ENCODE data around the gene AADACL2.

DNA sequence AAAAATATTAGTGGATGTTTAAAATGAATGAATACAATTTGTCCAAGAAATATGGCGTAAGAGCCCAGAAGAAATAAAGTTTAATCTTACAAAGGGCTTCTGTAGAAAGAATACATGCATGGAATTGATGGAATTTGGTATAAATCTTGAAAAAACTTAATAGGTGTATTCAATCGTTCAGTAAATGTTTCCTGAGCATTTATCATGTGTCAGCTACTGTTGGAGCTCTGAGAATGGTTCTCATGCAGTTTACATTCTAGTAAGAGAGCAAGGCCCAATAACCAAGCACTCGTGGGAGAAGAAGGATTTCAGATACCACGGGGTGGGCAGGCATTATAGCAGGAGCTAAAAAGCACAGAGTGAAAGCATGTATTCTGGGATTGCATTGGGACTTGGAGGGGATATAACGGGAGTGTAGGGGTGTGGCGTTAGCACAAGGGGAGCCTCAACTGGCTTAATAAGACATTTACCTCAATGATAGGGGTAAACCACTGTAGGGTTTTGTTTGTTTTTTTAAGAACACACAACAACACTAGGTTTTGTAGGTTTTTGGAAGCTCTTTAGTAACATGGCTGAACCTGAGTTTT is 1.5 kb upstream of the SIAH2 start:
- RRBS = no CpG with 5 or more reads among the region's 6 CpGs
CAGE:
- cytosol, long polyA plus RNA = no peak
- long polyA plus RNA = no peak
- nucleus, long polyA plus RNA = no peak

DNA sequence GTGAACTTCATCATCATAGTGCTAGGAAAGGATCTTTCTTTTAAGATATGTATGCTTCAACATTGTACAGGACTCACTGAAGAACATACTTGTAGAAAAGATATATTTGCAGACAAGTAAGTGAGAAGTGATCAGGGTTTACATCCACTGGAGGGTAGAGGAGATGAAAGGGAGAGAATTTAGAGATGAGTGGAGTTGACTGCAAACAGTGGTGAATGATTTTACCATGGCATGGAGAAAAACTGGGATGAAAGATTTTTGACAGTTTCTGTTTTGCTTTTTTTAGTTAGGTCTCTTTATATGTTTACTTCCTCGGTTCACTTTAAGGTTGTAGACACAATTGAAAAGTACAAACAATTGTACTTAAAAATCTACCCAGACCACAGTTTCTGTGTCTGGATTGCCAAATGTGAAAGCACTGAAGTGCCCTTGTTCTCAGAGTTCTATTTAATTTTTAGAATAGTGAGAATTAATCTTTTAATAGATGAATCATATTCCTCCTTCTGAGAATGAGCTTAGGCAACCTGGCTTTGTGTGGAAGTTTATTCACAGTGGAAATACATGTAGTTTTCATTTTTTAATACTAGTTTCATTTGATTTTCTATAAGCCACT is 1.6 kb upstream of the GPR171 start:
- RRBS = no CpG with 5 or more reads among the region's 1 CpG
CAGE:
- cytosol, long polyA plus RNA = no peak
- long polyA plus RNA = no peak
- nucleus, long polyA plus RNA = no peak

- RRBS = no CpG with 5 or more reads among the region's 1 CpG
CAGE:
- cytosol, long polyA plus RNA = no peak
- long polyA plus RNA = no peak
- nucleus, long polyA plus RNA = no peak
Observed at GRCh38 chr3:151733818-151734112, at the start of gene AADACL2. Gene AADACL2 (plus strand): TSS chr3:151733927.

- RRBS = no CpG with 5 or more reads among the region's 4 CpGs
CAGE:
- cytosol, long polyA plus RNA = no peak
- long polyA plus RNA = no peak
- nucleus, long polyA plus RNA = no peak
Observed at GRCh38 chr3:151770834-151771398, 37.2 kb downstream of the AADACL2 start.

GRCh38 chr3:151817091-151817751 is 3.3 kb downstream of the AADAC start:
- RRBS = no CpG with 5 or more reads among the region's 6 CpGs
CAGE:
- cytosol, long polyA plus RNA = no peak
- long polyA plus RNA = no peak
- nucleus, long polyA plus RNA = no peak

DNA sequence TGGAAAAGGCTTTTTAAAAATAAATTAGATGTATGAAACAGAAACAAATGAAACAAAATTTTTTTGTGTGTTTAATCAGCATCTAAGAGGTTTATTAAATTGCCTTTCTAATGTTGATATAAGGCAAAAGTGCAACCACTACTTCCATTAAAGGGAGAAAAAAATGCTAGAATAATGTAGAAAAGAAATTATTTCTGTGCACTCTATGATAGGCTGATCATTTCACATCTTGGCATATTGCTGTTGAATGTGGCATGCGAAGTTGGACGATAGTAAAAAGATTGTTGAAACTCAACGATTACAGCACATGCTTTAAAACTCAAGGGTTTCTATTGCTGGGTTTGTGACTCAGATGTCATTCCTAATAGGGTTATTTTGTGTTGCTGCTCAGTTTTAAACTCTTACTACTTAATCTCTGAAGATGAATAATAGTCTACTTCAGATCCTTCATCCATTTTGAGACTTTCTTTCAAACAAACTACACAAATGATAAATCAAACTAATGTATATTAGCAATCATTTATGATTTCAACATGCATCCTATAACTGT is 71.4 kb upstream of the MBNL1 start:
- RRBS = no CpG with 5 or more reads among the region's 3 CpGs
CAGE:
- cytosol, long polyA plus RNA = no peak
- long polyA plus RNA = no peak
- nucleus, long polyA plus RNA = no peak

DNA sequence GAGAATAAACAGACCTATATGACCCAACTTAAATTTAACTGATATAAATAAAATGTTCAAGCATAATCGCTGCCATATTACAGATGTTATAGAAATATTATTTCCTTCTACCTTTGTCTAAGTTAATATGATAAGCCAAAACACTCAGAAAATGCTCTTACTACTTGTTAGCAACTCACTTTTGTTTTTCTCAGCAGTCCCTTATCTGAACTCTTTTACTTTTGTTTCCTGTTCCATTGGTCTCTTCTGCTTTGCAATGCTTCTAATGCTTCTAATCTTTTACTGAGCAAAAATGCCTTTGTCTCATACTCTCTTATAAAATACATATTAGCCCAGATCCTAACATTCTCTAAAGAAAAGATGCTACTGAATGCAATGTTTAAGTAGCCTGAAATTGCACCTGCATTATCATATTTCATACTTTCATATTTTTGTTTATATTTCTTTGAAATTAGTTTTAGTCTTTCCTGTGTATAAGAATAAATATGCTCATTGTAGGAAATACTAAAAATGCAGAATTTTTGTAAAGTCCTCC is 67.6 kb upstream of the MBNL1 start:
- RRBS = no CpG with 5 or more reads among the region's 1 CpG
CAGE:
- cytosol, long polyA plus RNA = no peak
- long polyA plus RNA = no peak
- nucleus, long polyA plus RNA = no peak

- RRBS = no CpG with 5 or more reads among the region's 2 CpGs
CAGE:
- cytosol, long polyA plus RNA = no peak
- long polyA plus RNA = no peak
- nucleus, long polyA plus RNA = no peak
Observed at GRCh38 chr3:152222298-152222837, 46.4 kb upstream of the MBNL1 start.

- RRBS = no CpG with 5 or more reads among the region's 5 CpGs
CAGE:
- cytosol, long polyA plus RNA = no peak
- long polyA plus RNA = no peak
- nucleus, long polyA plus RNA = no peak
Observed at GRCh38 chr3:152302370-152303060, 33.8 kb downstream of the MBNL1 start.

DNA sequence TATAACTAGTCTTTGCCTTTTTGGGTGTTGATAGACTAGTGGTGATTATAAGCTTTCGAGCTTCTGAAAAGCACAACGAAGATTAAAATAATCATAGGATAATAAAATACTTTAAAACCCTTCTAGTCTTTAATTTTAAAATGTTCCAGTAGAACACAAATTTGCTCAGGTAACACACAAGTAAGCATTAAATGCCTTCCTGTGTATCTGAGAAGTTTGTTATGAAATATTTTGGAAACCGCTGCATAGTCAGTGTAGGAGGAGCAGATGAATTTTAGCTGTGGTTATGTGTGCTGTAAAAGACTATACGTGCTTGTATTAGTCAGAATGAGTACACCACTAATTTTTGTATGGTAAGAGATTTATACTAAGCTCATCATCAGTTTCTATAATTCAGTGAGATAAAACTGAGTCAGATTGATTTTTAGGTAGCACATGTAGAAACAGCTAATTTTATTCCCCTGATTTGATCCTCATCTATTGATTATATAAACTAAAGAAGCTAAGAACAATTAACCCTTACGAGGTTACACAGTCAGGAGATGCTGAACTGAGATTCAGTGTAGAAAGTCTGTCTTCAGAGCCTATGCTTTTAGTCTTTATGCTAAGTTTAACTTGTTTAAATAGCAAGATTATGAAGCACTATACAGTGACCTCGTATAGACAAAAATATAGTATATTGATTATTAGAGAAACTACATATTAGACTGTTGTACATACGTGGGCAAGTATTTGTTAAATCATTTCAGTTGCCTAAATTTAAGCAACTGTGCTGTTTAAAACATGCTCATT is 41.3 kb downstream of the MBNL1 start:
- RRBS = no CpG with 5 or more reads among the region's 7 CpGs
CAGE:
- cytosol, long polyA plus RNA = no peak
- long polyA plus RNA = no peak
- nucleus, long polyA plus RNA = no peak

GRCh38 chr3:152381752-152382280 is 113.1 kb downstream of the MBNL1 start:
- RRBS = no CpG with 5 or more reads among the region's 2 CpGs
CAGE:
- cytosol, long polyA plus RNA = no peak
- long polyA plus RNA = no peak
- nucleus, long polyA plus RNA = no peak

GRCh38 chr3:152436779-152437458 is 168.2 kb downstream of the MBNL1 start:
- RRBS = no CpG with 5 or more reads among the region's 6 CpGs
CAGE:
- cytosol, long polyA plus RNA = no peak
- long polyA plus RNA = no peak
- nucleus, long polyA plus RNA = no peak

DNA sequence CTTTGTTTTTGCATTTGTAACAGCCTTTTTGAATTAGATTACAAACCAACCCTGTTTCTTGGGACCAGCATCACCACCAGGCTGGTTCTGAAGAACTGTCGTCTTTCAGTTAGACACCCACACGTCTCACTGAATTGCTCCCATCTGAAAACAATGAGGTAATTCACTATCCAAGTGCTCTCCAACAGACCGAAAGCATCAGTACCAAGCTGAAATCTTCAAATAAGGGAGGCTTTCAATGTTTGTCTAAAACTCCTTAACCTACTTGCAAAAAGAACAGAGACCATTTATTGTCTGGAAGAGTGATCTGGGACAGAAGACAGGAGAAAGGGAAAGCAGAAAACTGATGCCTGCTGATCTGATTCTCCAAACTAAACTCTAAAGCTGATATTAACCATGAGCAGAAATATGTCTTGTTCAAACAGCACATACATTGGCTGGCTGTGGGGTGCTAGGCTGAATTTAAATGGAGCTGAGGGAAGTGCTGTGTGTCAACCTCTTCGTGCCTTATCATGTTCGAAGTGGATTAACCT is 213.8 kb upstream of the P2RY1 start:
- RRBS = no CpG with 5 or more reads among the region's 5 CpGs
CAGE:
- cytosol, long polyA plus RNA = no peak
- long polyA plus RNA = no peak
- nucleus, long polyA plus RNA = no peak

DNA sequence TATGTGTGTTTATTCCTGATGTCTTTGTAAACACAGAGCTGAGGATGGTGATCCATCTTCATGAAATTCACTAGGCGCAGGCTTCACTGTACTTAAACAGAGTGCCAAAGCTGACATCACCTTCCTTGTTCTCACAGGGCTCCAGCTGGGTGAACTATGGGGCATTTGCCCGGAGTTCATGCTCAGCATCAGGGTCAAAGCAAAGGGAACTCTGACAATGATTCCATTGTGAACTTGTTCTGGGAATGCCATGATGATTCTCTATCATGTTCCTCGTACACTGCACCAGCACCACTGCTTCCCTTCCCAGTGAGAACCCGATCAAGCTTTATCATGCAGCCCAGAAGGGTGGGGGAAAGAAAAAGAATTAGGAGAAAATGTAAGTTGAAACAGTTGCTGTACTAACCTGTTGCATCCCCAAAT is 184.7 kb upstream of the P2RY1 start:
- RRBS = no CpG with 5 or more reads among the region's 4 CpGs
CAGE:
- cytosol, long polyA plus RNA = no peak
- long polyA plus RNA = no peak
- nucleus, long polyA plus RNA = no peak

DNA sequence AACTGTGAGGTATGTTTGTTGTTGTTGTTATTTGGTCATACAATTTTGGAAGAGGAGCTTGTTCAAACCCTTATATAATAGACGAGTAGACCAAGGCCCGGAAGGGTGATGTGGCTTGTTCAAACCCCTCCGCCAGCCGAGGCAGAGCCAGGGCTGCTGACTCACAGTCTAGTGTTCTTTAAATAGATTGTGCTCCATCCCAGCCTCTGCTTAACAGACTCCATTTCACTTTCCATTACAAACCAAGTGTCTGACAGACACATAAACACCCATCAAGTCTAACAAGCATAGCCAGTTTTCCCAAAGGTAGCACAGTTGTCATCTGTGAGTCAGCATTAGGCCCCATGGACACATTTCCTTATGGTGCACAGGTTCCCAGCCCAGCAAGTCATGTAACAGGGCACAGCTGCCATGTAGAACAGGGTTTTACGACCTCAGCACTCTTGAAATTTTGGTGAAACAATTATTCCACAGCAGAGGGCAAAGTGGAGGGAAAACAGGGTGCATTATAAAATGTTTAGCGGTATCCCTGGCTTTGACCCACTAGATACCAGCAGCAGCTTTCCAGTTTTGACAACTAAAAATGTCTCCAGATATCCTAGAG is 109.9 kb upstream of the RAP2B start:
- RRBS = no CpG with 5 or more reads among the region's 6 CpGs
CAGE:
- cytosol, long polyA plus RNA = no peak
- long polyA plus RNA = no peak
- nucleus, long polyA plus RNA = no peak

- RRBS = no CpG with 5 or more reads among the region's 8 CpGs
CAGE:
- cytosol, long polyA plus RNA = no peak
- long polyA plus RNA = no peak
- nucleus, long polyA plus RNA = no peak
Observed at GRCh38 chr3:153096584-153097398, 65.2 kb upstream of the RAP2B start.

GRCh38 chr3:153221523-153222244 is 59.7 kb downstream of the RAP2B start:
- RRBS = no CpG with 5 or more reads among the region's 11 CpGs
CAGE:
- cytosol, long polyA plus RNA = no peak
- long polyA plus RNA = no peak
- nucleus, long polyA plus RNA = no peak

GRCh38 chr3:153289411-153289877 is 127.4 kb downstream of the RAP2B start:
- RRBS = no CpG with 5 or more reads among the region's 3 CpGs
CAGE:
- cytosol, long polyA plus RNA = no peak
- long polyA plus RNA = no peak
- nucleus, long polyA plus RNA = no peak

GRCh38 chr3:153320241-153320945 is 158.4 kb downstream of the RAP2B start:
- RRBS = no CpG with 5 or more reads among the region's 6 CpGs
CAGE:
- cytosol, long polyA plus RNA = no peak
- long polyA plus RNA = no peak
- nucleus, long polyA plus RNA = no peak

DNA sequence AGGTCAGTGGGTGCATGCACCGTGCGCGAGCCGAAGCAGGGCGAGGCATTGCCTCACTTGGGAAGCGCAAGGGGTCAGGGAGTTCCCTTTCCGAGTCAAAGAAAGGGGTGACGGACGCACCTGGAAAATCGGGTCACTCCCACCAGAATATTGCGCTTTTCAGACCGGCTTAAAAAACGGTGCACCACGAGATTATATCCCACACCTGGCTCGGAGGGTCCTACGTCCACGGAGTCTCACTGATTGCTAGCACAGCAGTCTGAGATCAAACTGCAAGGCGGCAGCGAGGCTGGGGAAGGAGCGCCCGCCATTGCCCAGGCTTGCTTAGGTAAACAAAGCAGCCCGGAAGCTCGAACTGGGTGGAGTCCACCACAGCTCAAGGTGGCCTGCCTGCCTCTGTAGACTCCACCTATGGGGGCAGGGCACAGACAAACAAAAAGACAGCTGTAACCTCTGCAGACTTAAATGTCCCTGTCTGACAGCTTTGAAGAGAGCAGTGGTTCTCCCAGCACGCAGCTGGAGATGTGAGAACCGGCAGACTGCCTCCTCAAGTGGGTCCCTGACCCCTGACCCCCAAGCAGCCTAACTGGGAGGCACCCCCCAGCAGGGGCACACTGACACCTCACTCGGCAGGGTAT is 344.6 kb downstream of the RAP2B start:
- RRBS = no CpG with 5 or more reads among the region's 26 CpGs
CAGE:
- cytosol, long polyA plus RNA = no peak
- long polyA plus RNA = no peak
- nucleus, long polyA plus RNA = no peak